ENCODE measurements around a stretch of chr3.

GRCh38 chr3:5439350-5439808 lies 251.9 kb downstream of the EDEM1 start:
- PRO-cap = no peak
- RAMPAGE, long total RNA, 2 experiments = no peak in any of the 2 experiments

GRCh38 chr3:7024002-7024440 lies 163.1 kb downstream of the GRM7 start:
- PRO-cap = no peak
- RAMPAGE, long total RNA, 2 experiments = no peak in any of the 2 experiments

DNA sequence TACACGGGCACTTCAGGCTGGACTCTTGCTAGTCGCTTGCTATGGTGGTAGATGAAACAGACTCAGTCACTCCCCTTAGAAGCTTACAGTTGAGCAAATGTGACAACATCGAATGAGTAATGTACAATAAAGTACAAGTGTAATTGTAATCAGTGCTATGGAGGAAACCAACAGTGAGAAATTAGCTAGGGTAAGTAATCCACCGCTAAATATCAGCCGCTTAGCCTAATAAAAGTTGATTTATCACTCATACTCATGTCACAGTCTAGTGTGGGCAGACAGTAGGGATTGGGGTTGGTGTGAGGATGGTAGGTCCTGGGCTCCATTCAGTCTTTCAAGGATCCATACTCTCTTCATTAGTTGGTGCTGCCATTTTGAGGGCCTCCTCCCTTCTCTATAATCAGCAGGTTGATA lies 693.5 kb downstream of the GRM7 start:
- PRO-cap = no peak
- RAMPAGE, long total RNA, 2 experiments = no peak in any of the 2 experiments

- PRO-cap = no peak
- RAMPAGE, long total RNA, 2 experiments = no peak in any of the 2 experiments
Measured at GRCh38 chr3:8436541-8437012, 65.0 kb upstream of the LMCD1 start.

DNA sequence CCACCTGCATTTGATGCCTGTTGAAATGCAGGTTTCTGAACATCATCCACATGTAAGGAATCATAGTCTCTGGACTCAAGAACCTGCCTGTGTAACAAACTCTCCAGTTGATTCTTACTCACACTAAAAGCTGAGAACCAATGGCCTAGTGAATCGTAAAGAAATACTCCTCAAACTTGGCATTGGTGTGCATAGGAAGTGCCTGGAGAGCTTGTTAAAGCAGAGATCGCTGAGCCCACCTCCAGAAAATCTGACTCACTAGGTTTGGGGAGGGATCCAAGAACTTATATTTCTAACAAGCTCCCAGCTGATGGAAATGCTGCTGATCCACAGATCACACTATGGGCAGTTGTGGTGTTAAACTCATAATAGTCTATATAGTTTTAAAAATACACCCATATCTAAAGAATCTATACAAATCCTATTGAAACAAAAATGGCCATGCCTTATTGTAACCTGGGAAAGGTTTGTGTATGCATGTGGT lies 55.7 kb upstream of the LMCD1 start:
- PRO-cap = no peak
- RAMPAGE, long total RNA, 2 experiments = no peak in any of the 2 experiments

GRCh38 chr3:8494232-8494770 lies 7.3 kb upstream of the LMCD1 start:
- PRO-cap = no peak
- RAMPAGE, long total RNA, 2 experiments = no peak in any of the 2 experiments

GRCh38 chr3:8679761-8680499 lies 35.3 kb upstream of the SSUH2 start:
- PRO-cap = no peak
- RAMPAGE, long total RNA, 2 experiments = no peak in any of the 2 experiments

DNA sequence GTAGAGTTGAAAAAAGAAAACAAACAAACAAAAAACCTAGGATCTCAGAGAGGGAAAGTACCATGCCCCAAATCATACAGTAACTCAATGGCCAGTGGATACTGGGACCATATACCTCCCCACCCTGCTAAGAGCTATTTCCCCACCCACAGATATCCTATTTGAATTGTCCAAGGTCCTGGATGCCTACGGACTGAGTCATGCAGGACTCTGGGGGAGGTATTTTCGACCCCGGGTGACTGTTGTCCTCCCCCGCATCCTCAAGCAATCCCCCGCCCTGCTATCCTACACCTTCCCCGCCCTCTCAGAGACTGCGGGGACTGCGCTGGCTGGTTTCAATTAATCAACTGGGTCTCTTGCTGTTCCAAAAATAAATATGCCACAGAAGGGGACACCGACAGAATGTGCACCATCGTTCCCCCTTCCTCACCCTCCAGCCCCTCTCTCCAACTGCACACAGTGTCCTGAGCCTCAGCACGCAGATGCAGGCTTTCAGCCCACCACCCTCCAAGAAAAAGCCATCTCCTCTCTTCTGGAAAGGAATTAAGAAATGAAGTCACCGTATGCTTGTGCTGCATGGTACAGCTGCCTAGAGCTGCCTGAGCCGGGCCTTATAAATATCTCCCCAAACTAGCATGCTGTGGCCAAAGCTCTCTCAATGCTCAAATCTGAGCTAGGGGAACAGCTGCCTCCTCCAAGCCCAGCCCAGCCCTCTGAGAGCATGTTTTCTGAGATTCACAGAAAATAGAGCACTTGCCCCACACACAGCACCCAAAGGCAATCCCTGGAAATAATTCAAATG lies 8.1 kb downstream of the CAV3 start:
- PRO-cap = no peak
- RAMPAGE, long total RNA, 2 experiments = no peak in any of the 2 experiments

DNA sequence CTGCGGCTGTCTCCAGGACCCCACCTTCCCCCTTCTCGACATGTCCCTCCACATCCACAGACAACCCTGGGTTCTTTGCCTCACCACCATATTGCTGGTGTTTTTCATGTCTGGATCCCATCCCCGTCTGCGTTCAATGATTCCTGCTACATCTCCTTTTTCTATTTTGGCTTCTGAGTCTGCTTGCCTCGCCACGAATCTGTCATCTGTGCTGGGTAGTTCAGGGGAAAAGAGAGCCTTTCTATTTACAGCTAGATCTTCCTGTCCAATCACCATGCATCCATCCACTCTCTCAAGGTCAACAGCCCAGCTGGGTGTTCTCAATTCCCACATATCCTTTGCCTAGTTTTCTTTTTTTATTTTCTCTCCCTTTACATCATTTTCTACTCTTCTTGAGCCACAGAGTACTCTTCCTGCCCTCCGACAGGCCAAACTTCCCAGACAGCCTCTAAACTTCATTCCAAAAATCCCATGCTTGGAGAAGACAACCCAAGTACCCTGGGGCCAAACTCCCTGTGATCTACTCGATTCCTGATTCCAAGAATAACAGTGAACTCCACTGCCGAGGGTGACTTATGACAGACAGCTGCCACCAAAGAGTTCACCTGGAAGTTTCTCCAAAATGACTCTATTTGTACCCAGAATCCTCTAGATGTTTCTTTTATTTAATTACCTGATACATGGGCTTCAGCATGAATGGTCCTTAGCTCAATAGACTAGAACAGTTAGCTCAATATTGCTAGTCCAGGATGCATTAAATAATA lies 104.9 kb upstream of the RAD18 start:
- PRO-cap = no peak
- RAMPAGE, long total RNA, 2 experiments = no peak in any of the 2 experiments

DNA sequence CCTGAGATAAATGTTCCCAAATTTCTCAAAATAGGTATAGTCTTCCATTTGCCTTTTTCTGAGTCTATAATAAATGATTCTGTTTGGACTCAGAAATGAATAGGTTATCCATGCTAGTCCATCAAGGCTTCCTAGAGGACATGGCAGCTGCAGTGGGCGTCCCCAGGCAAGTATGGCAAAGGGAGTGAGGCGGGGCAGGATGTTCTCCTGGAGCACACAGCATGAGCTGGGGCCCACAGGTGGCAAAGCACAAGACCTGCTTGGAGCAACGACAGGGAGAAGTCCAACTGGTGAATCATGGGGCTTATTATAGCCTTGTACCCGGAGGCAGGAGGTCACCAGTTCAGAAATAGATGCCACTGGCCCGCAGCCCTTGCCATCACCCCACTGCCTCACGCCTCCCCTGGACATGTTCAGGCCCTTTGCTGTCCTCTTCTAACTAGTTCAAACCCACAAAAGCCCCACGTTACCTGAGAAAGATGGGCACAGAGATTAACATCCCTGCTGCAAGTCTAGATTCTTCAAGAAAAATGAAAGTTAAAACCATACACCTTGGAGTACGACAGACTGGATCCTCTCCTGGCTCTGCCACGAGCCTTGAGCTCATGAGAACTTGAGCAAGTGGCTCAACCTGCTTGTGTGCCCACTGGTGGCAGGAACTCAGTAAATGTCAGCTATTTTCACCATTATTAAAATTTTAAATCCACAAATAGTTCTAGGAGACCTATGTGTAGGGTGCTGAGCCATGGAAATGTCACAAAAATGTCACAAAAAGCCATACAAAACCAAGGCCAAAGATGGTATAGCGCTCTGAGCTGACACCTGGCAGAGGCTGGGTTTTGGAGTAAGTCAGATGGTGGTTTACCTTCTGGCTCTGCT lies 1.8 kb upstream of the SRGAP3 start:
- PRO-cap = no peak
- RAMPAGE, long total RNA, 2 experiments = no peak in any of the 2 experiments

DNA sequence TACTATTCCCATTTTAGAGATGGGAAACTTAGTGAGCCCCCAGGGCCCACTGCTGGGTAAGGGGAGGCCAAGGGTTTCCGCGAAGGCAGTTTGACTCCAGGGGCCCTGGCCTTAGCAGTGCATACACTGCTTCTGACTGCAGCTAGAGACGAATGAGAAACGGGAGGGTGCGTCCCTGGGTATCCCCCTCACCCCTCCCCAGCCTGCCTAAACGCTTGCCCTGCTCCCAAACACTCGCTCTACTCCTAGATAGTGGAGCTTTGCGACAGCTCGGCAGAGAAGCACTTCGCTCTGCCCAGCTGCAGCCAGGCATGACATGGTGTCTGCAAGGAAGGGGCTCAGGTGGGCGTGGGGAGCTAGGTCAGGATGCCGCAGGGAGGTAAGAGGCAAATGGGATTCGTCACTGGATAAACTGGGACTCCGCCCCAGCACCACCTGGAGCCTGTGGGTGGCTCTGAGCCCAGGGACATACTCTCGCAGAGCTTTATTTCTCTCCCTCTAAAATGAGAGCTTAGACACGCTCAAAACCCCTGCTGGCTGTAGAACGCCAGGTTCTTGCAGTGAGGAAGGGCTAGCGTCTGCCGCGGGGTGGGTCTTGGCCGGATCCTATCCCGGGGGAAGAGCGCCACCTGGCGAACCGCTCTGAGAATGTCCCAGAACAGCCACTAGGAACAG lies 52.8 kb upstream of the SRGAP3 start:
- PRO-cap = no peak
- RAMPAGE, long total RNA, 2 experiments = no peak in any of the 2 experiments

GRCh38 chr3:9361395-9362072 lies 1.3 kb upstream of the THUMPD3 start:
- PRO-cap = no peak
- RAMPAGE, long total RNA, 2 experiments = no peak in any of the 2 experiments

- PRO-cap = no peak
- RAMPAGE, long total RNA, 2 experiments = no peak in any of the 2 experiments
Measured at GRCh38 chr3:9387322-9388006, 10.0 kb upstream of the SETD5 start.

DNA sequence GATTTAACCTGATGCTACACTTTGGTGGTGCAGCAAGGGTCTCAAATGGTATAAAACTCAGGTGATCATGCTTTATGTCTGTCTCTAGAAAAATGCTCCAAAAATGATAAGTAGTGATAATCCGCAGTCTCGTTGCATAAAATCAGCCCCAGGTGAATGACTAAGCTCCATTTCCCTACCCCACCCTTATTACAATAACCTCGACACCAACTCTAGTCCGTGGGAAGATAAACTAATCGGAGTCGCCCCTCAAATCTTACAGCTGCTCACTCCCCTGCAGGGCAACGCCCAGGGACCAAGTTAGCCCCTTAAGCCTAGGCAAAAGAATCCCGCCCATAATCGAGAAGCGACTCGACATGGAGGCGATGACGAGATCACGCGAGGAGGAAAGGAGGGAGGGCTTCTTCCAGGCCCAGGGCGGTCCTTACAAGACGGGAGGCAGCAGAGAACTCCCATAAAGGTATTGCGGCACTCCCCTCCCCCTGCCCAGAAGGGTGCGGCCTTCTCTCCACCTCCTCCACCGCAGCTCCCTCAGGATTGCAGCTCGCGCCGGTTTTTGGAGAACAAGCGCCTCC lies 1.4 kb upstream of the SETD5 start:
- PRO-cap = no peak
- RAMPAGE, long total RNA, 2 experiments = no peak in any of the 2 experiments

DNA sequence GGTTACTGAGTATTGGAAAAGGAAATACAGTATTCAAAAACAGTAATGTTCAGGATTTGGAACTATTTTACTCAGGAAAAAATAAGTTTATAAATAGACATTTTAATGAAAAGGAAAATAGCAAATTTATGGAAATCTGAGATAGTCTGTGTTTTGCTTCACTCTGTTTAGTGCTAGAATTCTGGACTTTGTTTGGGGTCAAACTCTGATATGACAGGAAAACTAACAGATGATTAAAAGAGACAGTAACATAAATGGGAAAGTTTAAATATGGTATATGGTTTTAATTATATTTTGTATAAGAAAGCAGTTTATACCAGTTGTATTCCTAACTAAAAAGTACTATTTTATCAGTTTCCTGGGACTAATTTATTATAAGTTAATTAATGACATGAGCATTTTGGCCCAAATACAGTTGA lies 17.4 kb downstream of the SETD5 start:
- PRO-cap = no peak
- RAMPAGE, long total RNA, 2 experiments = no peak in any of the 2 experiments

GRCh38 chr3:9428462-9429530 lies 31.4 kb downstream of the SETD5 start:
- PRO-cap = no peak
- RAMPAGE, long total RNA, 2 experiments = no peak in any of the 2 experiments

- PRO-cap = no peak
- RAMPAGE, long total RNA, 2 experiments = no peak in any of the 2 experiments
Measured at GRCh38 chr3:9440749-9441163, 43.3 kb downstream of the SETD5 start.

DNA sequence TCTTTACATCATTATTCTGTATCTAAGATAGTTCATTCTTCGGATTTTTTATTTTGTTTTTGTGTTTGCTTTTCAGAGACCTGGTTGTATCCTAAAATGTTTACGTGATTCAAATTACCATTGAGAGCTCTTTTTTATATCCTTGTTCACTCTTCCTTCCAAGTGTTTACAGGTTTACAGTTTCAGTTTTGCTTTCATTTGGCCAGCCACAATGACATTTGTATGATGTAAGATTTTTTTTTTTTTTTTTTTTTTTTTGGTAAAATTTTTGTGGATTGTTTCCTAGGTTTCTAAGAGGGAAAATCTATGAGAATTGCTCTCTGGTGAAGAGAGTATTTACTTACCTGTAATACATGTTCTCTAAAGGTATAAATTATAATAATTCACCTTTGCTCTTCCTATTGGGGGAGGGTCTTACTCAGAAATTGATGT lies 55.0 kb downstream of the SETD5 start:
- PRO-cap = no peak
- RAMPAGE, long total RNA, 2 experiments = no peak in any of the 2 experiments

DNA sequence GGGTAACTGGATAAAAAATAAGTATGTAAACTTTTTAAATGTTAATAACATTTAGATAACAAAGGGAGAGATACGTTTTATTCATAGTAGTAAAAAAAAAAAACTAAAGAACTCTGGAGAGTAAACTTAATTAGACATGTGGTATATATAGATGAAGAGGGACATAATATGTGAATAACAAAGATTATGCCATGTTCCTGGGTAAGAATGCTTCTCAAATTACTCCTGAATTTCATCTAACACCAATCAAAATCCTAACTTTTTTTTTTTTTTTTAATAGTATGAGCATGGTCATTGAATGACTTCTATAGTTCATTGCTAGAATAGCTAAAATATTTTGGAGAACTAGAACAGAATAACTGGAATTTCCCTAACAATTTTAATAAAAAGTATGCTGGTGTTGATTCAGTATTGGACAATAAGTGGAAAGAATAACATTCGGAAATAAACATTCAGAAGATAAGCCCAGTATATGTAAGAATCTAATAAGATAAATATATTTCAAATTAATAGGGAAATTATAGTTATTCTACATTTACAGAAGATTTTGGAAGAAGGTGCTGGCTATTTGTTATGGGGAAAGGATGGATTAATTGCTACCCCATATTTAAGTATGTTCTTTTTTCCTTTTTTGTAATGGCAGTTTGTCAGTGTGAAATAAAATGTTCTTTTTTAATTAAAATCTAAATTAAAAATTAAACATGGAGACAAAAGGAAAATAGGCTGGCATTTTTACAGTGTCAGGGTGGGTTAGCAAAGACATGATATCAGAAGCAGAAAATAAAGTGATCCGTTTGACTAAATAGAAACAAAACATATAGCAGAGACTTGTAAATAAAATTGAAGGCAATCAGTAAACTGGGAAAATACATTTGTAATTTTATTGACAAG lies 63.0 kb downstream of the SETD5 start:
- PRO-cap = no peak
- RAMPAGE, long total RNA, 2 experiments = no peak in any of the 2 experiments

DNA sequence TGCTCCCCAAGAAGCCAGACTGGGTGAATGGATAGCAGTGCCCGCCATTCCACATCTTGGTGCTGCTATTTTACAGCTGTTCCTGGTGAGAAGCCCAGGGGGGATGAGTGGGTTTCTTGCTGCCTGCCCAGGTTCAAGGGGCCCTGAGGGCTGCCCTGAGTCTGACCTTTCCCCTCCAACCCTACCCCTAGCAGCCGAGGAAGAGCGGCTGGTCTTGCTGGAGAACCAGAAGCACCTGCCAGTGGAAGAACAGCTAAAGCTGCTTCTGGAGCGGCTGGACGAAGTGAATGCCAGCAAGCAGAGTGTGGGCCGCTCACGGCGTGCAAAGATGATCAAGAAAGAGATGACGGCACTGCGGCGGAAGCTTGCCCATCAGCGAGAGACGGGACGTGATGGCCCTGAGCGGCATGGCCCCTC lies 6.4 kb upstream of the OGG1 start:
- PRO-cap = no peak
- RAMPAGE, long total RNA, 2 experiments = no peak in any of the 2 experiments

Measured in breast epithelium (tissue), 2 donors.